ENCODE measurements around a stretch of chr1.

- PRO-cap, 2 experiments, result peak in 1 of 2 experiments; most common plus-strand start chr1:244336787 (in 1)
- RAMPAGE, long total RNA, 4 experiments, result start-site peak on the plus strand in 1 of 4 experiments, at chr1:244336784-244336819 at its widest, 273 reads per replicate
Observed at GRCh38 chr1:244336694-244337050, 15.8 kb upstream of the C1orf100 start.

GRCh38 chr1:244353336-244354197 is 1.1 kb downstream of the C1orf100 start:
- PRO-cap, 2 experiments, result no peak in any of the 2 experiments
- RAMPAGE, long total RNA, 4 experiments, result no peak in any of the 4 experiments

DNA sequence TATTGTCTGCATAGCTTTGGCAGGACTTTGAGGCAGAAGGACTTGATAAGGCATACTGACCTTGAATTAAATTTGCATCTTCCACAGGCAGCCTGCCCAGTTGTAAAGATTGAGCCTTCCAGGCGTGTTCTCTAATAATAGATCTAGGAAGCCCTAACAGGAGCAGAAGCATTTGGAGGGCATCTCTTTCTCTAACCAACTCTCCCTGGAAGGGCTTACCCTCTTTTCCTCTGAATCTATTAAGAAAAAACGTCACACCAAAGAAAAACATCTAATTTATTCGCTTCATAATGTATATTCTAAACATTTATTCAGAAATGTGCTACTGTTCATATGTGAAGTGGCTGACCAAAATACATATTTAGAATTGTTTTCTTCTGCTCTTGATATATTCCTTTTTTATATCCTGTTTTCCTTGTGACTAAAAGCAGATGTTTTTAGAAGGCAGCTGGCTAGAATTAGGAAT is 20.2 kb downstream of the DESI2 start:
- PRO-cap, 2 experiments, result no peak in any of the 2 experiments
- RAMPAGE, long total RNA, 4 experiments, result no peak in any of the 4 experiments

DNA sequence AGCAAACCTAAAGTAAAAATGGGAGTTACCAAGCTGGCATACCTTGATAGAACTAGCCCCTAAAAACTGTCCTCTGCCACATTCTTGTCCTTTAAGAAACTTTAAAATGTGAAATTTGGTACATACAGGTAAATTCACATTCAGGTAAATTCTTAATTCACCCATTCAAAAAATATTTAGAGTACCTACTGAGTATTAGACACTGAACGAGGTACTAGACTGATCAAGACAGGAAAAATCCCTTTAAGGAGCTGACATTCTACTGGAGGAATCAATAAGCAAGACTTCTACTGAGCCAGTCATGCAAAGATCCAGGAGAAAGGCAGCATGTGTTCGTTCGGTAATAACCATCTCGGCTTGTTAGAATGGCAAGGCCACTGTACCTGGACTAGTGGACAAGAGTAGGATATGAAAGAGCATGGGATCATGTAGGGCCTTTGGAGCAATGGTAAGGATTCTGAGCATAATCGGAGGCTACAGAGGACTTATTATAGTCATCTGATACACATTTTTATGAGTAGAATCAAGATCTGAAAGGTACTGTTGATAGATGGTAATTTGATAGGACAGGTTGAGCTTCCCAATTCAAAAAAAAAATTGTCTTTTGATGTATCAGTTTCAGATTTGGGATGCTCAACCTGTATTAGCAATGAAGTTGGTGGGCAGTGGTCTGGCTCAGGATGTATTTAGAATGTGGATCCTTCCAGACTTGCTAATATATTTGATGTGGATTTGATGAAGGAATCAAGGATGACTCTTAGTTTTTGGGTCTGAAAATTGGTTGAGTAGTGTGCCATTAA is 2.2 kb downstream of the COX20 start:
- PRO-cap, 2 experiments, result no peak in any of the 2 experiments
- RAMPAGE, long total RNA, 4 experiments, result no peak in any of the 4 experiments

DNA sequence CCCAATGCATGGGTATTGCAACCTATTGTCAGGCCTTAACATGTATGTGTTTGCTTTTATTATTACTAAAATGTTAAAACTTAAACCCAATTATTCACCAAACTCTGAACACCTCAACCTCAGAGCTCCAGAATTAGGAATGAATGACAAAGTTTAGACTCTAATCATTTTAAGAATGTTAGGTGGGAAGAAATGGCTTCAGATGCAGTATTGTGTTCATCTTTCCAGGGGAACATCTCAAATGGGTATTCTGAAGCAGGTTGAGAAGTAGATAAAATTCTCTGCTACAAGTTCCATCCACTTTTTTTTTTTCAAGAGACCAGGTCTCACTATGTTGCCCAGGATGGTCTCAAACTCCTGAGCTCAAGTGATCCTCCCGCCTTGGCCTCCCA is 13.7 kb downstream of the HNRNPU start:
- PRO-cap, 2 experiments, result no peak in any of the 2 experiments
- RAMPAGE, long total RNA, 4 experiments, result no peak in any of the 4 experiments

- PRO-cap, 2 experiments, result no peak in any of the 2 experiments
- RAMPAGE, long total RNA, 4 experiments, result no peak in any of the 4 experiments
Observed at GRCh38 chr1:244856378-244856989, 7.9 kb downstream of the HNRNPU start.

- PRO-cap, 2 experiments, result no peak in any of the 2 experiments
- RAMPAGE, long total RNA, 4 experiments, result no peak in any of the 4 experiments
Observed at GRCh38 chr1:244857975-244859146, 6.0 kb downstream of the HNRNPU start.

DNA sequence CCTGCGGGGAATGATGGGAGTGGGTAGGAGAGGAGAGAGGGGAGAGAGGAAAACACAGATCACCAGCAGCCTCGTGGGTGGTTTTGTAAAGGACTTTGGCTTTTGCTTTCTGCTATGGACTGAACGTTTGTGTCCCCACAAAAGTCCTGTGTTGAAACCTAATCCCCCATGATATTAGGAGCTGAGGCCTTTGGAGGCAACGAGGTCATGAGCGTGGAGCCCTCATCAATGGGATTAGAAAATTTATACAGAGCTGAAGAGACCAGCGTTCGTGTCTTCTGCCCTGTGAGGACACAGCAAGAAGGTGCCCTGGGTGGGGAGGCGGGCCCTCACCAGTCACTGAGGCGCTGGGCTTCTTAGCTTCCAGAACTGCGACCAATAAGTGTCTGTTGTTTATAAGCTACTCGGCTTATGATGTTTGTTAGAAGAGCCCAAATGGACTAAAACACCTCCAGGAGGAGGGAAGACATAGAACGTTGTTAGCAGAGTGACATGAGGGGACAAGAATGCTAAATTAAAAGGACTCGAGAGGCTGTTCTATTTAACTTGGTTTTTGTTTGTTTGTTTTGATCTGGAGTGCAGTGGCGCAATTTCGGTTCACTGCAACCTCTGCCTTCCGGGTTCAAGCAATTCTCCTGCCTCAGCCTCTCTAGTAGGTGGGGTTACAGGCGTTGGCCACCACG is 4.8 kb upstream of the HNRNPU start:
- PRO-cap, 2 experiments, result no peak in any of the 2 experiments
- RAMPAGE, long total RNA, 4 experiments, result no peak in any of the 4 experiments

DNA sequence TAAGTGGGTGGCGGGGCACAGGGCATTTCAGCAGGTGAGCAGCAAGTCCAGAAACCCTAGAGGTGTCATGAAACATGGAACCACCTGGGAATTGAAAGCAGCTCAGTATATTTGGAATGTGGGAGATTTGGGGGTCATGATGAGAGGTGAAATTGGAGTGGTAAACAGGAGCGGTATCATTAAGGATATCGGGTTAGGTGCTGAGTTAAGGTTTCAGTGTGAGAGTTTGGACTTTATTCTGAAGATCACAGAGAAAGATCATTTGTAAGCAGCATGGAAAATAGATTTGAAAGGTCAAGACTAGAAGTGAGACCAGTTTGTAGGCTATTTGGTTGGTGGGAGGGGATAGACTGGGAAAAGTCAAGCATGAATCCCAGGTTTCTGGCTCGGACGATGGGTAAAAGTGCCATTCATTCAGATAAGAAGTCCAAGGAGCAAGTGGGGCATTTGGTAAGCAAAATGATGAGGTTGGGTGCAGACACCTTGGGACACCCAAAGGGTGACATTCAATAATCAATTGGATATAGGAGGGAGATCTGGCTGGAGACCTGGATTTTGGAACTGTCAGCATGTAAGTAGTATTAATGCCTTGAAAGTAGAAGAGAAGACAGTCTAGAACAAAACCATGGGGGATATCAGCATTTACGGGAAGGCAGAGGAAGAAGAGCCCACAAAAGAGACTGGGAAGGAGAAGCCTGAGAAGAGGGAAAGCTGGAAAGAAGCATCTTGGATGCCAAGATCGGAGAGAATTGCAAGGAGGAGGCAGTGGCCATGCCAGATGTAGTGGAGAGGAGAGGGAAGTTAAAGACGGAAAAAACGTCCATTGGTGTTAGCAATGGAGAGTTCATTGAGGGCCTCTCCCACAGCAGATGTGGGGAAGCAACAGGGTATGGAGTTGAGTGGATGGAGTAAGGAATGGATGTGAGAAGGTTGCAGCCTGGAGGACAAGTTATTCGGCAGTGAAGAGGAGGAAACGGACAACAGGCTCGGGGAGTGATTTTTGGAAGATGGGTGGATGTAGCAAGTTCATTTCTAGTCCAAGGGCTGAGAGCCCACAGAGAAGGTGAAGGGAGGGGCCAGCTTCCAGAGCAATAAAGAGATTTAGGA is 65.7 kb upstream of the KIF26B start:
- PRO-cap, 2 experiments, result no peak in any of the 2 experiments
- RAMPAGE, long total RNA, 4 experiments, result start-site peak on the plus strand in 2 of 4 experiments, centred at positions 416 to 924 of the sequence, 18 to 22 reads per replicate

DNA sequence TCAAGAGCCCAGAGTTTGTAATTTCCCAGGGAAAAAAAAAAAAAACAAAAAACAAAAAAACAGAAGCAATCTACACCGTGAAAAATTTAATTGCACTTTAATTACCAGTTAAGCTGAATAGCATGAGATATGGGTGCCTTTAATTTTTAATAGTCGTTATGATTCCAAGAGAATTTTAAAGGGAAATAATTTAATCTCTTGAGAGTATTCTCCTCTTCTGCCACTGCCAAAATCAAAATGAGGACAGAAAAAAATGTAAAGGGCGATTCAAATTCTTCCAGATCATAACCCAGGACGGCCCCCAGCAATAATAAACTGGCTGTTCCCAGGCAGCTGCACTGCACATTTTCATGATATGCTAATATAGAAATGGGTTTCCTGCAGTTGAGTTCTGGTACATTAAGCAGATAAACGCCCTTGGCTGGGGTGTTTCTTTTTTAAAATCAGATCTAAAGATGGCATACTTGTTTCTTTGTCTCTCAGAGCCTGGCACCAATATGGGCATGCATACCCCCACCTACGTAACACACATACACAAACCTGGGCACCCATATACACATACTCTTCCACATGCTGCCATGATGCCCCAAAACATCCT is 653.1 kb downstream of the KIF26B start:
- PRO-cap, 2 experiments, result no peak in any of the 2 experiments
- RAMPAGE, long total RNA, 4 experiments, result no peak in any of the 4 experiments

DNA sequence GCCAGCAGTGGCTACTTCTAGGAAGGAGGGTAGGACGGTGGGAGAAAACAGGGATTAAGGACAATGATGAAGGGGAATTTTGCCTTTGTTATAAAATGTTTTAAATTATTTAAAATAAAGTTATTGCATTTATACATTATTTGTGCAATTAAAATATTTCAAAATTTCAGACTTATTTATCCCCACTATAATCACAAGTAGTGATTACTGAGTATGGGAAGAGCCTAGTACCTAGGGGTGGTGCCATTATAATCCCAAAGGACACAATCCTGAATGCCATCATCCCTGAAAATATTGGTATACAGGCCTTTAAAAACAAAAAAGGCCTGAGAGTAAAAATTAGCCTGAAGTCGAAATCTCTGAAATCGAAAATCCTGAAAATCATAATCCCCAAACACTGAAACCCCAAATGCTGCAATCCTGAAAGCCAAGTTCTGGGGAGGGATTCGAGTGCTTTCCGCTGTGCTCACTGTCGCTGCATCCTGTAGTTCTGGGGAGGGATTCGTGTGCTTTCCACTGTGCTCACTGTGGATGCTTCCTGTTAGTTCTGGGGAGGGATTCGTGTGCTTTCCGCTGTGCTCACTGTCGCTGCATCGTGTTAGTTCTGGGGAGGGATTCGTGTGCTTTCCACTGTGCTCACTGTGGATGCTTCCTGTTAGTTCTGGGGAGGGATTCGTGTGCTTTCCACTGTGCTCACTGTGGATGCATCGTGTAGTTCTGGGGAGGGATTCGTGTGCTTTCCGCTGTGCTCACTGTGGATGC is 435.6 kb downstream of the SMYD3 start:
- PRO-cap, 2 experiments, result no peak in any of the 2 experiments
- RAMPAGE, long total RNA, 4 experiments, result no peak in any of the 4 experiments

- PRO-cap, 2 experiments, result no peak in any of the 2 experiments
- RAMPAGE, long total RNA, 4 experiments, result no peak in any of the 4 experiments
Observed at GRCh38 chr1:246109998-246110912, 396.8 kb downstream of the SMYD3 start.

DNA sequence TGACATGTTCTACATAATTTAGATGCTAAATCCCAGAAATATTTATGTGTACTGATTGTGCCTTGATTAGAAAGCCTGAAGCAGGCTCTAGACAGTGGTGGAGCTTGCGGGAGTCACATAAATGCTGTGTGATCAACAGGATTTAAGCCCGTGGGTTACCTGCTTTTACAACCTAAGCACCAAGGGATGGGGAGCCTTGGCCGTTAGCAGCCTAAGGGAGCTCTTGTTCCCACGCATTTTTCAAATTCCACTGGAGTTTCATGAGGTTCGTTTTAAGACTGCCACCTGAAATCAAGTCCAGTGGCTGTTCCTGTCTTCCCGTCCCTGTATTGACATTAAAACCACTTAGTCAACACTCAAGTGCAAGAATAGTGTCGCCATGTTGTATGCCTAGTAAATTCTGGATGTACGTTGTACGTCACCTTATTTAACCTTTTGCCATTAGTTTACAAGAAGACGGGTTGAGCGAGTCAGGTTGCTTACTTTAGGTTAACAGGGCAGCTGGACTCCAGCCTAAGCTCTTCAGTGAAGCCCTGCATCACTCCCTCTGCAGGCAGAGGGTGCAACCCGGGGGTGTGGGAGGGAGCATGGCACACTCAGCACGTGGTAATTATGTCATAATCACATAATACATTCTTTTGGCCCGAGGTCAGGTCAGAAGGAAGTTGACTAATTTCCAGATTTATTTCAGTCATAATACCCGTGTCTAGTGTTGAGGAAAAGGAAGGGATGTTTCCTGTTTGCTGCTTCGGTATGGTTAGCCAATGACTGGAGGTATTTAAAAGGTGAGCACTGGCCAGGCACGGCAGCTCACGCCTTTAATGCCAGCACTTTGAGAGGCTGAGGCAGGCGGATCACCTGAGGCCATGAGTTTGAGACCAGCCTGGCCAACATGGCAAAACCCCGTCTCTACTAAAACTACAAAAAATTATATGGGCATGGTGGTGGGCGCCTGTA is 42.5 kb downstream of the CNST start:
- PRO-cap, 2 experiments, result peak in 1 of 2 experiments; most common plus-strand start position 781 of the sequence (in 1); most common minus-strand start position 549 of the sequence (in 1)
- RAMPAGE, long total RNA, 4 experiments, result no peak in any of the 4 experiments

DNA sequence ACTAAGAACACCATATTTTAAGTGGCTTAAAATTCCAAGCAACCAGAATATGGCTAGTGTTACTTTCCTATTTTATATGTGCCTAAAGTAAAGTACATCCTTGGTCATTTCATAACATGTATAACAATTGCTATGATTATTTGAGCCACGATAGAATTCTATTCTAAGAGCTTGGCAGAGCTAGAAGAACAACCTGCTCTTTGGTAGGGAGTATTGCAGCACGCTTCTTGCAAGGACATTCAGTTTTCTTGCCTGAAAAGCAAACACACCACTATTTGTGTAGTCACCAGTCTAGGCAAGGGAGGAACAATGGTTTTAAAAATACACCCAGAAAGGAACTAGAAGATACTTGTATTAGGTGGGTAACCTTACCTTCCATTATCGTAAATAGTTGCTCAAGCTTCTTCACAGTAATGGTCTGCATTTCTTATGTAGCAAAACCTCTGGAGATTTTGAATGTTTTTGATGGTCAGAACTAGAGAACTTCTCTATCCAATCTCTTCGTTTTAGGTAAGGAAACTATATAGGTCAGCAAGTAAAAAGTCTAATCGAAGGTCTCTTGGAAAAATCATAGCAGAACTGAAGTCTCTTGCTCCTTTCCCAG is 51.6 kb downstream of the CNST start:
- PRO-cap, 2 experiments, result no peak in any of the 2 experiments
- RAMPAGE, long total RNA, 4 experiments, result no peak in any of the 4 experiments

- PRO-cap, 2 experiments, result no peak in any of the 2 experiments
- RAMPAGE, long total RNA, 4 experiments, result no peak in any of the 4 experiments
Observed at GRCh38 chr1:246784795-246785191, 60.6 kb downstream of the SCCPDH start.

- PRO-cap, 2 experiments, result no peak in any of the 2 experiments
- RAMPAGE, long total RNA, 4 experiments, result no peak in any of the 4 experiments
Observed at GRCh38 chr1:246795168-246795879, 71.1 kb downstream of the SCCPDH start.

DNA sequence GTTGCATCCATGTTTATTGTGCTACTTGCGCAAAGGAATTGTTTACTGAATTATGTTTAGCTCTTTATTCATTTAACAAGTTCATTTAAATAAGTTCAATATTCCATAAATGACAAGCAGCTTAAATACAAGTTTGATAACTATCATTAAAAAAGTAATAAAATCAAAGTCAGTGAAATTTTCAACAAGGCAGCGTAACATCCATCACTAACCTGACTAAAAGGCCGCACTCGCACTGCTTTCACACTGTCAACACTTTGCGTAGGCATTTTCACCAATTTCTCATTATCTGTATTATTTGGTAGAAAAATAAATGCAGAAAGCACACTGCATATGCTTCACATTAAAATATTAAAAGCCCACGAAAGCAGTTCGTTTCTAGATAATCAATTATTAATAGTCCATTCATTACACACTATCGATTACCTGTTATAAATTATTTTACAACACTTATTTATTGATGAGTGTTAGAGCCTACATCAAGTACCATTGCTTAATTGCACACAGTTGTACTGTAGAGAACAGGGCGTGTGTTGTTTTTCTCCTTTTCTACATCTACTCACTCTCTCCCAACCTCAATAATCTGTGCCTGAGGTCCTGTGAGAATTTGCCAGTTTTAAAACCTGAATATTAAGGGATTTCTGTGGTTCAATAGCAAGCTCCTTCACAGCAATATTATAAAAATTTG is 92.3 kb downstream of the AHCTF1 start:
- PRO-cap, 2 experiments, result no peak in any of the 2 experiments
- RAMPAGE, long total RNA, 4 experiments, result no peak in any of the 4 experiments

DNA sequence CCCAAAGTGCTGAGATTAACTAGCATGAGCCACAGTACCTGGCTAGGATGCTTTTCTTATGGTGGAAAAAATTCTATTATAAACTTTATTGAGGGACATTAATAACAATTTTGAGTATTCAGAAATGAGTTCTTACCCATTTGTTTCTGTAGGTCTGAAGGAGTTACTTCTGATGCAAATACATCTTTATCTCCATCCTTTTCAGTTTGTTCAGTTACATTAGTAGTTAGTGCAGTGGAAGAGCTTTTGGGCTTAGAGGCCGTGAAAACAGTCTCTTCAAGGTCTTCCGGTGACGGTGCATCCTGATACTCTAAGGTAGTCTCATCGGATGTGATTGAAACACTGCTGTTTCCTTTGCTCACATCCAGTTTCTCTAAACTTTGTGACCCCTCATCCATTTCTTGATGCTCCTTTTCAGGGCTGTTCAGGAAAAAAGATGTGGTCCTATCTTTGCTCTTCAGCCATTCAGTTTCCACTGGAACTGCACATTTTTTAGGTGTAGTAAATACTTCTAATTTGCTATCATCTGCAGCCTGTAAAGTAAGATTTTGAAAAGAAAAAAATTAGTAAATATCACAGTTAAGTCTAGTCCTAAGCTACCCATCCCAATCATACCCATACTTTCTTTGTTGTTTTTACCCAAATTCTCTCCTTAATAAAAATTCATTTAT is 70.8 kb downstream of the AHCTF1 start:
- PRO-cap, 2 experiments, result no peak in any of the 2 experiments
- RAMPAGE, long total RNA, 4 experiments, result no peak in any of the 4 experiments

DNA sequence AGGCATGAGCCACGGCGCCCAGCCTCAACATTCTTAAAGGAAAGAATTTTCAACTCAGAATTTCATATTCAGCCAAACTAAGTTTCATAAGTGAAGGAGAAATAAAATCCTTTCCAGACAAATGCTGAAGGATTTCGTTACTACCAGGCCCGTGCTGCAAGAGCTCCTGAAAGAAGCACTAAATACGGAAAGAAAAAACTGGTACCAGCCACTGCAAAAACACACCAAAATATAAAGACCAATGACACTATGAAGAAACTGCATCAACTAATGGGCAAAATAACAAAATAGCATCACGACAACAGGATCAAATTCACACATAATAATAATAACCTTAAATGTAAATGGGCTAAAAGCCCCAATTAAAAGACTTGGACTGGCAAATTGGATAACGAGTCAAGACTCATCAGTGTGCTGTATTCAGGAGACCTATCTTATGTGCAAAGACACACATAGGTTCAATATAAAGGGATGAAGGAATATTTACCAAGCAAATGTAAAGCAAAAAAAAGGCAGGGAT is 29.8 kb upstream of the ZNF669 start:
- PRO-cap, 2 experiments, result no peak in any of the 2 experiments
- RAMPAGE, long total RNA, 4 experiments, result no peak in any of the 4 experiments

DNA sequence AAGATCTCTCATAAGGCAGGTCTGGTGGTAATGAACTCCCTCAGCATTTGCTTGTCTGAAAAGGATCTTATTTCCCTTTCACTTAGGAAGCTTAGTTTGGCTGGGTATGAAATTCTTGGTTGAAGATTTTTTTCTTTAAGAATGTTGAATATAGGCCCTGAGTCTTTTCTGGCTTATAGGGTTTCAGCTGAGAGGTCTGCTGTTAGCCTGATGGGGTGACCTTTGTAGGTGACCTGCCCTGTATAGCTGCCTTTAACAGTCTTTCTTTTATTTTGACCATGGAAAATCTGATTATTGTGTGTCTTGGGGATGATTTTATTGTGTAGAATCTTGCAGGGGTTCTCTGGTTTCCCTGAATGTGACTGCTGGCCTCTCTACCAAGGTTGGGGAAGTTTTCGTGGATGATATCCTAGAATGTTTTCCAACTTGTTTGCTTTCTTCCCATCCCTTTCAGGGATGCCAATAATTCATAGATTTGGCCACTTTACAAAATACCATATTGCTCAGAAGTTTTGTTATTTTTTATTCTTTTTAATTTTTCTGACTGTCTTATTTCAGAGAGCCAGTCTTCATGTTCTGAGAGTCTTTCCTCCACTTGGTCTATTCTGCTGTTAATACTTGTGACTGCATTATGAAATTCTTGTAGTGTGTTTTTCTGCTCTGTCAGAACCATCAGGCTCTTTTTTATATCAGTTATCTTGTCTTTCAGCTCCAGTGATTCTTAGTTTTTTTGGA is 32.0 kb downstream of the ZNF124 start:
- PRO-cap, 2 experiments, result no peak in any of the 2 experiments
- RAMPAGE, long total RNA, 4 experiments, result no peak in any of the 4 experiments

All from upper lobe of left lung (tissue), 5 donors.